ENCODE measurements around a stretch of chr6.

- PRO-cap: no peak
These were observed 194.4 kb downstream of the DTNBP1 start for GRCh38 chr6:15468312-15468891.

GRCh38 chr6:15511592-15512388 is 151.0 kb downstream of the DTNBP1 start:
- PRO-cap: no peak

DNA sequence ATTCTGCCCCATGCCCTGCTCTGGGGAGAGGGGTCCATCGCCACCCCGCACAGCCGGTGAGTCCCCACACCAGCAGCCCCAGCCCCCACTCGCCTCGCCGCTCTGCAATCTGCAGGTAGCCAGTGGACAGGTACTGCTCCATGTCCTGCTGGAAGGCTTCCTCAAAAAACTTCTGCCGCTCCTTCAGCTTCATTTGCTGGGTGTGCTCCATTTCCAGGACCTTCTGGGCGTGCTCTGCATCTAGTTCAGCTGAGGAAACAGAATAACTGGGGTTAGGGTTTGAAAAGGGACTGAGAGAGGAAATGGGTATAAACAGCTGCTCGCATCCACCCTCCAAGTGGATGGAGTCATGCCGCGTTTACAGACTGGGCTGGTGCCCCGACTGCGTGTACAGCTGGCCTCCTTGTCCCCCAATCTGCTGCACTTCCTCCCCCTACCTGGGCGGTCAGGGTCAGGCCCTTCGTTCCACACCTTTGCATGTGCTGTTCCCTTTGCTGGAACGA is 129.6 kb downstream of the DTNBP1 start:
- PRO-cap: no peak

DNA sequence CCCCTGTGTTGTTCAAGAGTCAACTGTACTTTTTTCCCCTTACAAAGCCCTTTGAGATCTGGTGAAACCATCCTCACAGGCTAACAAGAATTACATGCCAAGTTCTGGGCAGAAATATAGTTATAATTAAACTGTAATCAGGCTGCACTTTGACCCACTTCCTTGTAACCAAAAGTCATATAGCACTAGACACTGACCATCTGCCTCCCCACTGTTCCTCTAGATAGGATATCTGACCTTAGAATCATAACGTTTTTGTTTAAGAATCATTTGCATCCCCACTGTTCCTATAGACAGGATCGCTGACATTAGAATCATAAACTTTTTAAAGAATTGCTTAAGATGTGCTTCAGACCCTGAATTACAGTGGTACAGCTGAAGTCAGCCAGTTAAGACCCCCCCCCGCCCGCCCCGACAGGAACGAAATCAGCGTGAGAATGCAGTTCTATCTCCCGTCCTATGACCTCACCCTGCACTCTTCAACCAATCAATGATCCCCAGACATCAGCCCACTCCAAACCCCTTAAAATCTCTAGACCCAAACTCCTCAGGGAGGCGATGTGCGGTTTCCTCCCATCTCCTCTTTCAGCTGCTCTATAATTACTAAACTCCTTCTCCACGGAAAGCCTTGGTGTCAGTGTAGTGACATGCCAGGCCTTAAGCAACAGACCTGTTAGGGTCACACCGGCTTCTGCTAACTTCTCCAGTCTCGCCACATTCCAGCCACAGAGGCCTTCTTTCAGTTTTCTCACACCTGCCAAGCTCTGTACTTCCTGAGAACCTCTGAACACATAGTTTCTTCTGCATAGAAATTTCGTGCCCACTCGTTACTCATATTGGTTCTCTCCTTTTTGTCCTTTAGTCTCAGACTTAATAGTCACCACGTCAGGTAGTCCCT is 93.6 kb downstream of the DTNBP1 start:
- PRO-cap: no peak

- PRO-cap: no peak
These were observed 76.2 kb downstream of the DTNBP1 start for GRCh38 chr6:15586496-15587258.

DNA sequence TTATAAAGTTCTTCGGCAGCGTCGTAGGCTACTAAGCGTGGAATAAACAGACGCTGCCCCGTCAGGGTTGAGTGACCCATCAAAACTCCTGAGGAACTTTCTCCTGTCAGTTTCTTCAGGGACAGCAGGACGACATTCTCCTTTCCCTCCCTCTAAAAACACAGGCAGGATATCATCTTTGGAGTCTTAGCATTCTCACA is 28.8 kb upstream of the DTNBP1 start:
- PRO-cap: no peak

DNA sequence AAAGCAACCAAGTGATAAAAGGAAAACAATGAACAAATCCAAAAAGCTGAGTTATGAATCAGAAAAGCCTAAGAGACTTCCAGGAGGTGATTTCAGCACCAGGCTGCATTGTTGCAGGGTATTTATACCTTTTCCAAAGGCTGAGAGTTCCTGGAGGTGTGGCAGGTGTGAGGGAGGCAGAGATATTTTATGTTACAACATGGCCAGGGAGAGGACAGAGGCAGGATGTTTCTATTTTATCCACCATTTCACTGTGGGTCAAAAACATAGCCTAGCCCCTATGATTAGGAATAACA is 64.6 kb upstream of the DTNBP1 start:
- PRO-cap: no peak

- PRO-cap: no peak
These were observed 133.7 kb upstream of the DTNBP1 start for GRCh38 chr6:15796488-15797052.

DNA sequence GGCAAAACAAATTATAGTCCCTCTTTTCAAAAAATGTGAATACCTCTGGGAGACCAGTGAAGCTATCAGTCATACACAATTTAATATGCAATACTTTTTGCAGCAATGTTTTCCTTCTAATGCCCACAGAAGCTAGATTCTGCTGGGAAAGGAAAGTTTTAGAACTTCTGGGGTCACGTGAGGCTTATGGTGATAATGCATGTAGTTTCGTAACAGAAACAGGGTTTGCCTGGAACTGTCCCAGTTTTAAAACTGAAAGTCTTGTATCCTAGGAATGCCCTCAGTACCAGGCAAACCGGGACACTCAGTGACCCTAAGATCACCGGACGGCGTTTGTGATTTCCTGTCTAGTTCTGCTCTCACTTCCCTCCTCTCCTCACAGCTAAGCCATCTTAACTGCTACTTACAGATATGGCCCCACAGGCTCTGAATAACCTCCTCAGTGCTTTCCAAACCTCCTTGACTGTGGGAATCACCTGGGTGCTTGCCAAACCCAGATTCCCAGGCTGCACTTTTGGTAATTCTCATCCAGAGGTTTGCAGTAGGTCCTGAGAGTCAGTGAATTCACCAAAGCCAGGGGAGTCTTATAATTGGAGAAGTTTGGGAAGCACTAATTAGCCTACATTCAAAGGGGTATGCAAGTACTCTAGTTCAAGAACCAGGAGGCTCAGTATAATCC is 231.8 kb upstream of the MYLIP start:
- PRO-cap: no peak

- PRO-cap: no peak
These were observed 14.8 kb downstream of the MYLIP start for GRCh38 chr6:16143453-16144379.

DNA sequence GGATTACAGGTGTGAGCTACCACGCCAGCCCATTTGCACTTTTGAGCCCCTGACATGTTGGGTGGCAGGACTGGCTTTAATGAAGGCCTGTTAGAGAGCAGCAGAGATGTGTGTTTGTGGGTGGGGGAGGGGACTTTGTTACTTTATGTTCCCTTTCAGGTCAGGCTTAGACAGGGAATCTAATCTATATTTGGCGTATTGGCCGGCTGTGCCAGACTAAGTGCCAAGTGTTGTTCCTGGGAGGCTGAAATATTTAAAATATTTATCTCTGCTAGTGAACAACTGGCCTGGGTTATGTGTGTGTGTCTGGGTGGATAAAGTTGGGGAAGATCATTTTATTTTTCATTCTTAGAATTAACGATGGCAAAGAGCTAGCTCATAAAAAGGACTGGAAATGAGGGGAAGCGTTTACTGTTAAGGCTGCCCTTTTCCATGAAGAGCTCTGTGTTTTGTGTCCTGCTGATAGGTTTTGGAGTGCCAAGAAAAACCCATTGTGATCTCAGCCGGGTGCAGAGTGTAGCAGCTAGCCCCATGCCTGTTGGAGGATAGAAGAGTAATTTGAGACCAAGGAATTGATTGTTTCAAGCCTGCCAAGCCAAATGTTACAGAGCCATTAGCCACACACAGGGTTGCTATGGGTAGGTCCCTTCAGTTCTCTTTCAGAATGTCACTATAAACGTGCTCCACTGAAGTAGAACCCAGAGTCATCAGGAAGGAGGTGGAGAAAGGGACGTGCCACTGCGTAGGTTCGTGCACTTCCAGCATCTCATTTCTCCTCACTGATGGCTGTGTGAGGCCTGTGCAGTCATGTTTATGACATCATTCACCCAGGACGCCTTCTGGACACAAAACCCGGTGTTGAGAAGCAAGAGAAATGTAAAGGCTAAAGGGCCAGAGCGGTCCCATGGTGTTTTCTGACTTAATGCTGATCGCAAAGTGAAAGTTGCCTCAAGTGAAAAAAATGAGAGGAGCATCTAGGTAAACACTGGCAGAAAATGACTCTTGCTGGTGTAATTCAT is 6.4 kb downstream of the GMPR start:
- PRO-cap: no peak

GRCh38 chr6:16355983-16356527 is 117.7 kb downstream of the GMPR start:
- PRO-cap: no peak

- PRO-cap: no peak
These were observed 200.8 kb downstream of the GMPR start for GRCh38 chr6:16439185-16439649.

DNA sequence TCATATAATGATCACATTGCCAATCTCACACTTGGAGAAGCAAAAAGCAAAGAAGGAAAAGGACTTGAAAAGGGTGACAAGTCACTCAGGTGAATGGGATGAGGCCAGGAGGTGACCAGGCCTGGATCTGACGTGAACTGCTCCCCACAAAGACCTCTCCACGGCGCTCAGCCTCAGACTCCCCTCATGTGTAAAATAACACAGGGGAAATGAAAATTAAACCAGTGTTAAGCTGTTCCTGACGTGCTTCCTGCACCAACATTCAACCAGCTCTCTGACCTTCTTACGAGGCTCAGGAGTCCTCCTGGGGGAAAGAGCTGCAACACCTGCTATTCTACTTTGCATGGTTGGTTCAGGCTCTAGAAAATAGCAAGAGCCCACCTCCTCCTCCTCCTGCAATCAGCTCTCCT is 256.7 kb downstream of the ATXN1 start:
- PRO-cap: no peak

- PRO-cap: no peak
These were observed 92.1 kb downstream of the ATXN1 start for GRCh38 chr6:16668988-16669694.

GRCh38 chr6:16698901-16699969 is 62.0 kb downstream of the ATXN1 start:
- PRO-cap: no peak

DNA sequence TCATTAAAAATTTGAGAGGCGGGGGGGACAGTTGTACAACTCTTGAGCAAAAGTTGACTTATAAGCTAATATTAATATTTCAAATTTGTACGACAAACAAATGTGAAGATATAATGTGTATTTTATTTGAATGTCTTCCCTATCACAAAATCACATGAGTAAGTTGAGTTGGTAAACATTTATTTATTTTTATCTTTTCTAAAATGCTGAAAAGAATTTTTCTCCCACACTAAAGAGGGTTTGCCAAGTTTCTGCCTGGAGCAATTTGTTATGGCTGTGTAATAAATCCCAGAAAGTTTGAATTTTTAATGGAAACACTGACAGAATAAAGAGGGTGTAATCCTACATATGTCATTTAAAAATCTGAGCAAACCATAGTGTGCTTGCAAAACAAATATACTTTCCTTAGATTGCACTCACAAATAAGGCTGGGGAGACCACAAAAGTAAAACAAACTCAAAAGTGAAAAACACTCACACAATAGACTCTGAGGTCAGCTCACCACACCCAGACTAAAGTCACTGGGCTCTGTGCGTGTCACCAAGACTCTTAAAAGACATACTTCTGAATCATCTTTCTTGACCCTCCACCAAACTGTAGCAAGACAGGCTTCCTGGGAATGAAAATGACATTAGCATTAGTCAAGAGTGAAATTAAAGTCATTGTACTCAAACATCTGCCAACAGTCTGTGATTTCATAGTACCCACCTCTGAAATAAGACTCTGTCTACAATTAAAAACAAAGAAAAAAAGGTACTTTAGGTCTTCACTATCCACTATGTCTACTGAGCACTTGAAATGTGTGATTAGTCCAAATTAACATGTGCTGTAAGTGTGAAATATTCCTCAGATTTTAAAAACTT is 4.8 kb upstream of the ATXN1 start:
- PRO-cap: no peak

DNA sequence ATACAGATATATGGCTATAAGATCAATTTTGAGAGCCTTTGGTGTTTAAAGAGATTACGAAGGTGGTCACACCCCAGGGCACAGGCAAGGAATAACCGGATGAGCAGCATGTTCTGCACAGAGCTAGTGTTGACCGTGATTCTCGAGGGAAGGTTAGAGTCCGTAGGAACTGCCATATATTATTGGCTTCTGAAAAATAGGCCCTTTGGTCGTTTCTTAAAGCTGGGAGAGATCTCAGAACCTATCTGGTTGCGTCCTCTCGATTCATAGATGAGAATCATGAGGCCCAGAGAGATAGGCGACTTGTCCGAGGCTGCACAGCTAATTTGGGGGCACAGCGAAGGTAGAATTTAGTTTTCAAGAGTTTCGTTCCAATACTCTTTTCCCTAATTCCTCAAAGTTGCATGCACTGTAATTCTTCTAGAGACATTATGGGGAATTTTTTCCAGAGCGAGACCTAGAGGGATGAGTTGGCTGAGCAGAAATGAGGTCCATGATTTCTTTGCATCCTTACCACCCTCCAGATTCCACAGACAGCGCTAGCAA is 794 bp downstream of the STMND1 start:
- PRO-cap: no peak

DNA sequence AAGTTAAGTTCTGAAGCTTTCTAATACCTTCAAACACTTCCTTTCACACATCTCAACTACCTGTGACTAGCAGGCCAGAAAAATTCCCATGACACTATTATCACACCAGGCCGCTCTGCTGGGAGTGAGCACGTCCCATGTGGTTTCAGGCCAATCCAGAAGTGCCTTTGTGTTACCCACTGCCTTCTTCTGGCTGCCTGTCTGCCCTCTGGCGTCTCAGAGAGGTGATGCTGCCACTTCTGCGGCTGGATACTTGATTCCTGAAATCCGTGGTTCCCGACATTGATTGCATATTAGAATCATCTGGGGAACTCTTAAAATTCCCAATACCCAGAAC is 65.5 kb downstream of the STMND1 start:
- PRO-cap: no peak

DNA sequence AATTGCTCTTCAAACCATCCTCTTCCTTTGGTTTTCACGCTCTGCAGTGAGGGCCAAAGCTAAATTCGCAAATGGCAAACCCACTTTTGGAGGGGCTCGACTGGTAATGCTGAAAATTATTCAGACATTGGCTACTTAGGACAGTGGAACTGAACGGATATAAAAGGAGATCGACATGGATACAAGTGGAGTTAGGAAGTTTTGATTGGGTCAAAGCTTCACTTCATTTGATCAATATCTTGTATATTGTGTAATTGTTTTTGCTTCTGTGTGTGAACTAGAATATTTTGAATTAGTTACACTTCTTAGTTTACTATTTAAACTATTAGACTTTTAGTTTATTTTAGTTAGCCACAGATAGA is 1.3 kb downstream of the FAM8A1 start:
- PRO-cap: no peak

Data from right common carotid artery plus branches (tissue), 1 donor.